Kidney epithelial cell (primary cell): Measurements from ENCODE around the gene SEC24A.

DNA sequence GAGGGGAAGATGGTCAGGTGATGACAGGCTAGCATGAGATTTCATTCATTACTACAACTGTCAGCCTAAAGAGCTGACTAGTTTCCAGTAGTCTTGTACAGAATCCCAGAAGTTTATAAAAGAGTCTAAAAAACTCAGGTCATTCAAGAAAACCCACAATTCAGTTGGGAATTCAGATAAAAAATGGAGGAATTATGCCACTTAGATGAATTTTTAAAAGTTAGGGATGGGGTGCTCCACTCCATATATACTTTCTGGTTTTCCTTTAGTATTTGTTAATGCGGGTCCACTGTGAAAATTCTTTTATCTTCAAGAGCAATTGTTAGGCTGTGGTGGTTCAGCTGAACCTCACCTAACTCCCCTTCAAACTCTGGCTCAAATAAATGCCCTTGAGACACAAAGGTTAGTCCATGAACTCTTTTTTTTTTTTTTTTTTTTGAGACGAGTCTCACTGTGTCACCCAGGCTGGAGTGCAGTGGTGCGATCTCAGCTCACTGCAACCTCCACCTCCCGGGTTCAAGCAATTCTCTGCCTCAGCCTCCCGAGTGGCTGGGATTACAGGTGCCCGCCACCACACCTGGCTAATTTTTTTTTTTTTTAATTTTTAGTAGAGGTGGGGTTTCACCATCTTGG is 13.2 kb upstream of the SKP1 start:
- RAMPAGE, long total RNA, result no peak
- RRBS, result no CpG with 5 or more reads among the region's 6 CpGs

- RAMPAGE, long total RNA, result no peak
- RRBS, result no CpG with 5 or more reads among the region's 1 CpG
Measured at GRCh38 chr5:134201203-134201743, 24.5 kb upstream of the SKP1 start.

DNA sequence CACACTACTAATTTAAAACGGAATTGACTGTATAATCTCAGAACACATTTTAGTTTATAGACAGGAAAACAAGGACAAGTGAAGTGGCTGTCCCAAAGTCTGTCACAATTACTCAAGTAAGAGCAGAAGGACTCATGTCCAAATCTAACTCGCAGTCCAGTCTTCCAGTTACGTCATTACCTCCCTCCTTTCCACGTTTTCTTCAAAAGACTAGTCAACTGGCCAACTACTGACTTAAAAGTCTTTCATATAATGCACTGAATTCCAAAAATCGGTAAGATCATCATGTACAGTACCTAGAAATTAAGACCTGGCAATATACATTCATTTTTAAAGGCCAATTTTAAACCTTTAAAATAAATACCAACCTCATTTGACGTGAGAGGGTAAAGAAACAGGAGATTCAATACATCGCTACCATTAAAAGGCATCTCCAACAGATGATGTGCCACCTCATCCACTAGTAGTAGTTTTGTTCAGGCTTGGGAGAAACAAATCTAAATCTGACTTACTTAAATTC is 1.9 kb downstream of the PPP2CA start:
- RAMPAGE, long total RNA, result no peak
- RRBS, result no CpG with 5 or more reads among the region's 7 CpGs

GRCh38 chr5:134247454-134247921 is 21.6 kb upstream of the PPP2CA start:
- RAMPAGE, long total RNA, result no peak
- RRBS, result no CpG with 5 or more reads among the region's 4 CpGs

GRCh38 chr5:134279393-134280167 is 53.7 kb upstream of the PPP2CA start:
- RAMPAGE, long total RNA, result no peak
- RRBS, result no CpG with 5 or more reads among the region's 7 CpGs

GRCh38 chr5:134299452-134299969 is 67.5 kb downstream of the CDKL3 start:
- RAMPAGE, long total RNA, result no peak
- RRBS, result no CpG with 5 or more reads among the region's 1 CpG

DNA sequence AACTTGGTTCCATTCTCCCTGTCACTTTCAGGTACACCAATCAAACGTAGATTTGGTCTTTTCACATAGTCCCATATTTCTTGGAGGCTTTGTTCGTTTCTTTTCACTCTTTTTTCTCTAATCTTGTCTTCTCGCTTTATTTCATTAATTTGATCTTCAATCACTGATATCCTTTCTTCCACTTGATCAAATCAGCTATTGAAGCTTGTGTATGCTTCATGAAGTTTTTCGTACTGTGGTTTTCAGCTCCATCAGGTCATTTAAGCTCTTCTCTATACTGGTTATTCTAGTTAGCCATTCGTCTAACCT is 31.1 kb downstream of the CDKL3 start:
- RAMPAGE, long total RNA, result no peak
- RRBS, result no CpG with 5 or more reads among the region's 5 CpGs

DNA sequence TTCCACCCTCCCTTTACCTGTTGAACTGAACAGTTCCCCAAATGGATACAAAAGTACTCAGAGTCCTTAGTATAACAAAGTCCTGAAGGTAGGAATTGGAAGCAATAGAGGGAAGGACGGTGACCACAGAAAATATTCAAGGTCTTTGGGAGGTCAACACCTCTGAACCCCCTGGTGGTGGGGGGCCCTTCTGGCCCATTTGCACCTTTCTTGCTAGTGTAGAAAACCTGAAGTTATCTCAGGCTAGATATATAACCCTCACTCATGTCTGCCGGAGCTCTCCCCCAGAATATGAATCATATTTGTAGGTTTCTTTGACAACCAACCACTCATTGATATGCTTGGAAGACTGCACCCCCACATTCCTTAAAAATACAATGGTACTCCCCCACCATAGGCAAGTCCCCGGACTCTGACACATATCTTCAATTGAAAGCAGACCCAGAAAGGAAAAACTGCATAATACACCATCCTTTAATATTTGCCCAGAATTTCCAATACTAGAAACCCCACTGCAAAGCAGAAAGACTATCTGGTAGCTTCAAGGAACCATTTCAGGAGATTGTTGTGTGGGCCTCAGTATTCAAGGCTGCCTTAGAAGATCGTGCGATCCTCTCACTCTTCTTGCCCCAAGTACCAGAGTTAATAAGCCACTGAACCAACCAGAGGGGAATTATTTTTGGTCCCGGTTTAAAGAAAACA is 1.0 kb upstream of the UBE2B start:
- RAMPAGE, long total RNA, result no peak
- RRBS, result no CpG with 5 or more reads among the region's 6 CpGs

DNA sequence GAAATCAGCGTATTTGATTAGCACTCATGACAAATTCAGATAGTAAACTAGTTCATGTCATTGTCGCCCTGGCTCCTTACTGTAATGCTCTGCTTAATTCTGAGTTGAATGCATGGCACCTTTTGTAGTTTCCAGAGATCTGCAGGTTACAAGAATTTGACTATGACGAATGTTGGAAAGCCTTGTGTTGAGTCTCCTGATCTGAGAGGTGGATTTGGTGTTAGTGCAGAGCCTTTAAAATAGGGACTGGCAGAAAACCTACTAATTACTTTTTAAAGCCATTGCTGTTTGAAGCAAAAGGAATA is 1.5 kb downstream of the UBE2B start:
- RAMPAGE, long total RNA, result no peak
- RRBS, result no CpG with 5 or more reads among the region's 3 CpGs

- RAMPAGE, long total RNA, result no peak
- RRBS, result no CpG with 5 or more reads among the region's 6 CpGs
Measured at GRCh38 chr5:134374186-134375082, 3.1 kb downstream of the UBE2B start.

GRCh38 chr5:134512641-134513006 is 12.8 kb upstream of the JADE2 start:
- RAMPAGE, long total RNA, result no peak
- RRBS, result no CpG with 5 or more reads among the region's 5 CpGs

DNA sequence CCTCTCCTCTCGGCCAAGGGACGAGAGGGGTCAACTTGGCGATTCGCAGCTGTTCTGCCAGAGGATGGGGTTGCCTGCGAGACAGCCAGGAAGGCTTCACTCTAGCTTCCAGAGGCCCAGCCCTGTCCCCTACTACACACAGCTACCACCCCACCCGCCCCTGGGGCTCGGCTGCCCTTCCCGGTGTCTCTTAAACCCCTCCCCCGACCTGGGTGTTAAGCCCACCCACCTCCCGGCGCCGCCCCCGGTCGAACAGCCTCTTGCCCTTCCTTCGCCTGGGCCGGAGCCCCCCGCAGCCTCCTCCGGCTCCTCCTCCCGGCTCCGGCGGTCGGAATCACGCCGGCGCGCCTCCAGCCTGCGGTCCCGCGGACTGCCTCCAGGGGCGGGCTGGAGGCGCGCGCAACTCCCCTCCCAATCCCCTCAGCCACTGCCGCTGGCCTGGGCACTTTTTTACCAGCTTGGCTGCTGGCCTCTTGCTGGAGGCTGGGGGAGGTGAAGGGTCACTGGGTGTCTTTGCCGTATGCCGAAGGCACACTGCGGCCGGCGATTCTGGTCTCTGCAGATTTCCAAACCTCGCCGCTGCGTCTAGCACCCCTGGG is 2.0 kb downstream of the JADE2 start:
- RAMPAGE, long total RNA, result no peak
- RRBS, result 3% methylated on average over 6 of the region's 42 CpGs

DNA sequence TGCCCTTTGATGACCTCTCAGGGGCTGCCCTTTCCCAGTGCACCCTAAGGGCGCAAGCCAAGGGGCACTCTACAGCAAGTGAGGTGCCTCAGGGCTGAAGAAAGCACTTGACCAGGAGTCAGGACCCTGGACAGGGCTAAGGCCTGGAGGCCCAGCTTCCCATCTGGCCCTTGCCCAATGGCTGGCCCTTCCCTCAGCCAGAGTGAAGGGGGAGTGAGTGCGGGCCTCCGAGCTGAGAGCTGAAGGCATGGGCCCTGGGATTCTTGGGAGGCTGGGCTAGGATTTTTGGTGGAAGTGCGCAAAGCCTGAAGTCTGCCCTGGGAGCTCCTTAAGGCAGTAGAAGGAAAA is 16.3 kb downstream of the JADE2 start:
- RAMPAGE, long total RNA, result no peak
- RRBS, result no CpG with 5 or more reads among the region's 4 CpGs

DNA sequence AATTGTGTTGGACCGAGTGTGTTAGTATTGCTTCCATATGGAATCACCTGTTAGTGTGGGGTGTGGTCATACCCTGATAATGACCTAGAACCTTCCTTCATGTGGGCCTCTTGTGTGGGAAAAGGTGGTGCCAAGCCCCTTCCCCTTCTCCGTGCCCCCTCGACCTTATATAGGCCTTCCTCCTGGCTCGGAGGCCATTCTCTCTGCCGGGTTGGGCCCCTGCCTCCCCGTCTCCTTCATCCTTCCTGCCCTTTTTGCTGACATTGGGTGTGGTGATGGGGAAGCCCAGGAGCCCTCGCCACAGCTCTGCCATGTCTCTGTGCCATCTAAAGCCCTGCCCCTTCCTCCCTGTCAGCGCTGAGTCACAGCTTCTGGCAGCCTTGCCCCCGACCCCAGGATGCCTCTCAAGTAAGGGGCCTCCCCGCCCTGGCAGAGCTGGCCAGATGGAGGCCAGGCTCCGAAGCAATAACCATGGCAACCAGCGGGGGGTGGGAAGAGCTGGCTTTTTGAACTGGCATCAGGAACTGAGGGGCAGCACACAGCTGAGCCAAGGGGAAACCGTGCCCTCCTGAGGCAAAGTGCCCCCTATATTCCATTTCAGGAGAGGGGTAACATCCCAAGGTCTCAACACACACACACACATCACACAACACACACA is 30.4 kb downstream of the JADE2 start:
- RAMPAGE, long total RNA, result no peak
- RRBS, result no CpG with 5 or more reads among the region's 13 CpGs

DNA sequence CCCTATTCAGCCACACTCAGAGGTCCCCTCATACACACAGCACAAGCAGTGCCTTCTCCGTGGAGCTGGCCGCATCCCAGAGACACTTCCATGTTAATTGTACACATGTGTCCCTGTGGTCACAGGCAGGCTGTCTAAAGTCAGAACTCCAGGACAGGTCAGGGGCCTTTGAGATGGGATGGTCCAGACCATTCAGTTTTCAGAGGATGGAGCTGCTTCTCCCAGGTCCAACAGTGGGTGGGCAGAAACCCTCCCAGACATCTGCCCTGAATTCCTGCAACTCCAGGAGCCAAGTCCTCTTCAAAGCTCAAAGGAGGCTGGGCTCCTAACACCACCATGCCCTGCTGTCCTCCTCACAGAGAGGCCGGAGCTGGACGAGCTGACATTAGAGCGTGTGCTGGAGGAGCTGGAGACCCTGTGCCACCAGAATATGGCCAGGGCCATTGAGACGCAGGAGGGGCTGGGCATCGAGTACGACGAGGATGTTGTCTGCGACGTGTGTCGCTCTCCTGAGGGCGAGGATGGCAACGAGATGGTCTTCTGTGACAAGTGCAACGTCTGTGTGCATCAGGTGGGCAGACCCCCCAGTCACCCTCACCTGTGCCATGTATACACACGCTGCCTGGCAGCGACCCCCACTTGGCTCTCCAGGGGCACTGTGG is 35.0 kb downstream of the JADE2 start:
- RAMPAGE, long total RNA, result no peak
- RRBS, result no CpG with 5 or more reads among the region's 17 CpGs

- RAMPAGE, long total RNA, result no peak
- RRBS, result no CpG with 5 or more reads among the region's 10 CpGs
Measured at GRCh38 chr5:134577774-134578117, 52.3 kb downstream of the JADE2 start.

DNA sequence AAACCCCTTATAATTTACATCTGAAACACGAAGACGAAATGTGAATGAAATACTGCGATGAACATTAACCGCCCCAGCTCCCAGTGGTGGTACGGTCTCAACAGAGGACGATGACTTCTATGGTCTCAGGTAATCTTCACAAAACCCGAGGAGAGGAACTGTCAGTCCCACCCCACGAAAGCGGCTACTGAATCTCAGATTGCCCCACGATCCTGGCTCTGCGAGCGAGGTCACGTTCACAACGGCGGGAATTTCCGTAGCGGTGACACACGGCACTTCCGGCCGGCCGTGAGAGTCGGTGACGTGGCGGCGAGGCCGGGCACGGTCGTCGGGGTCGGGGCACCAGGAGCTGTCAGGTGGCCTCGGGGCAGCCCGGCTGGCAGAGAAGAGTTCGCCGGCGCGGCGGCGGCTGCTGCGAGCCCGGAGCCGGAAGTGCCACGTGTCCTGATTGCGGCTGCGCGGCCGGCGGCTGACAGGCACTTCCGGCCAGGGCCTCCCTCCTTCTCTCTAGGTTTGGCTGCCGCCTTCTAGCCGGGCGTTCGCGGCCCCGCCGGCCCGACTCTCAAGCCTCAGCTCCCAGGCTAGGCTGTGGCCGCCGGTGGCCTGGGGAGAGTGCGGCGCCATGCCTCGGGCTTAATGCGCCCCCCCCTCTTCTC is at the start of gene SEC24A:
TSS of gene SEC24A (plus strand) at position 479 of the 656 bp plus-strand sequence.
- RAMPAGE, long total RNA, result no peak
- RRBS, result 1% methylated on average over 11 of the region's 62 CpGs

GRCh38 chr5:134773533-134774120 is 15.0 kb downstream of the DDX46 start:
- RAMPAGE, long total RNA, result no peak
- RRBS, result no CpG with 5 or more reads among the region's 8 CpGs

DNA sequence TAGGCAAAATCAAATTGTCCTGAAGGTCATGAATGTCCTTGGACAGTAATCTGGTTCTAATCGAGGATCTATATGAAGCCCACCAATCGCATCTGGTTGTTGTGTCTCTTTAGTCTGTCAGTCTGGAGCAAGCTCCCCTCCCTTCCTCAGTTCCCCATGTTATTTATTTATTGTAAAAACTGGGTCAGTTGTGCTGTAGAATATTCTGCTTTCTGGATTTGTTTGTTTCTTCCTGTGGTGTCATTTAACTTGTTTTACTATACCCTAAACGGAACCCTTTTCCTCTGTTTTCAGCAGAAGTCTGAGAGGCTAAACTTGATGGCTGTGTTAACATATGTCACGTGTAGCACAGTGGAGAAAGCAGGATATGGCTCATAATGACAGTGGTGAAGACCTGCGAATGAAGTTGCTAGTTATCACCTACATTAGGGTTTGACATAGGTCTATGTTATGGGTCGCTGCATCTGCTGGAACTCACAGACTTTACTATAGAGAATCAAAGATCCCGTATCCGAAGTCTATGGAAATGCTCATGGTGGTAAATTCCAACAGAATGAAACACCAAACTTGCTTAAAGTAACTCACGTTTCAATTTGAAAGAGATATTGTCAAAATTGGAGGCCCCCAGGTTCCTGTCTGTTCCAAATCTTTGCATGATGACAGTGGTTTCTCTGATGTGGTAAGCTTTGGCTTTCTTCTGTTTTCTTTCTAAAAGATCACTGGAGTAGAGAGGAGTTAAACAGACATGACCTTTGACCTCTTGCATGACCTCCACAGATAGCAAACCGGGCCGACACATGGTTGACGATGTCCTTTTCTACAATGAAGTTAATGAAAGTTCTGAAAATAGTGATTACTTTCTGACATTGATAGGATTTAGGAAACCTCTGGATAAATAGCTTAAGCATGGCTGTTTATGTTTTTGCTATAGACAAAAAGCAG is 3.3 kb upstream of the CATSPER3 start:
- RAMPAGE, long total RNA, result no peak
- RRBS, result no CpG with 5 or more reads among the region's 12 CpGs

DNA sequence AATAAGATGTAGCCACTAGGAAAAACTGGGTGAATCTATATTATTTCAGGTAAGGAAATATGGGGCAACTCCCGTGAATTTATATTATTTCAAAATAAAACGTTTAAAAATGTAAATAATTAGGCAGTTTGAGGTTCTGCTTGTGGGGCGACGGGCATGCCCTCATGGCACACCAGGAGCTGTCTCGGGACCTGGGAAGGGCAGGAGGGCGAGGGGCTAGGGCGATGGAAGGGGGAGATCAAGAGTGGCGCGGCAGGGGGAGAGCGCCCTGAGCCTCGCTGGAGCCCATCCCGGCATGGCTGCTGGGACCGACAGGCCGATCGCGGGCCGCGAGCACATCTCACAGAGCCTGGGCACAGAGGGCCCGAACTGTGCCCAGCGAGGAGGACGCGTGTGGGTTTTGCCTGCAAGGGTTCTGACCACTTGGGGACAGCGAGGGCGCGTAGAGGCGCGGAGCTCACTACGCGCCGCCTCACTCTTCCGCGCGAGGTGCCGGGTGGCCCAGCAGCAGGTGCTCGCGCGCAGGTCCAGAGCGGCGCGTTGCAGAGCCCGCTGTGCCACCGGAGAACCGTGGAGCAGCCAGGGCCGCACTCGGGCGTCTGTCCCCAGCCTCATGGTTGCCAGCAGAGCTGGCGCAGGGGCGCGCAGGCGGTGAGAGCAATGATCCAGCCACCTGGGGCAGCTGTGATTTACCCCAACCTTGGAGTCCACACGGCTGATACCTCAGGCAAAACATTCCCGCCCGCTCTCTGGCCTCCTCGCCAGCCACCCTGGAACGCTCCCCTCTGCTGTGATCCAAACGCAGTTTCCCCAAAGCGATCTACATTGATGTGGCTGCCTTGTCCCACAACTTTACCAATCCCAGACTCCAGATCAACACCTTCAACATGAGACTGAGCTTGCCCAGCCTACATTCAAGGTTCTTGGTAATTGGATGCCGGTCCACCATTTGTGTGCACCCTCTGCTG is 16.3 kb upstream of the PITX1 start:
- RAMPAGE, long total RNA, result no peak
- RRBS, result 2% methylated on average over 9 of the region's 58 CpGs